GM12878 (cell line): ENCODE measurements around a stretch of chr17.

DNA sequence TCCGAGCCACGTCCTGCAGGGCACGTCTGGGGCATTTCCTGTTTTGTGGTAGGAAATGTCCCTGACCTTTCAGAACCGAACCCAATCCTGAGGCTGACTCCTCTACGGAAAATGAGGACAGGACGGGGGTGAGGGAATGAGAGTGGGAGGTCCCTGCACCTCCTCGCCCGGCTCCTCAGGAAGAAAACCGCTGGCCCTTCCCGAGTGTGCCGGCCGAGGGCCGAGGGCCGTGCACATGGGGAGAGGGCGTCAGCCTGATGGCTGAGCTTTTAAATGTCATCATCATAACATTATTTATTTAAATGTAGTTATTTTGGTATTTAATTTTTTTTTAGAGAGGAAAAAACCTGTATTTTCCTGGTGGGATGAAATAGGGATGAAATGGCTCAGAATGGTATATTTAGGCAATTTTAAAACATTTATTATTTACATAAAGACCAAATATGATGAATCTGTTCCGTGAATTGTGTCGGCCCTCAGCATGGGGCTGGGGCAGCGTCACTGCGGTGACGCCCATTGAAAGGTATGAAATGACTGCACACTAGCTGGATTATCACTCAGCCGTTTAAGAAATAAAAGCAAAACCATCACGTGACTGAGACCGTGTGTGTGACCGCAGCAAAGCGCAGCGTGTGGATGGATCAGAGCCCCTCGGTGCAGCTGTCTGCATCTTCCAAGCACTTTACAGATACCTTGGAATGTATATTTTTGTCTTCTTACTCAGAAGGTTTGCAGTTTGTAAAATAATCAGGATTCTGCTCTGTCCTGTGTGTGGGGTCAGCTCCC lies 45.5 kb downstream of the WDR45B start:
- RAMPAGE, long total RNA, result no peak
- RRBS, 2 experiments, result no CpG with 5 or more reads among the region's 27 CpGs
CAGE:
- cytosol, long polyA minus RNA, result no peak
- cytosol, long polyA plus RNA, result no peak
- long polyA plus RNA, result no peak
- nucleolus, long total RNA, result no peak
- nucleus, long polyA plus RNA, result no peak
- nucleus, long total RNA, result no peak

DNA sequence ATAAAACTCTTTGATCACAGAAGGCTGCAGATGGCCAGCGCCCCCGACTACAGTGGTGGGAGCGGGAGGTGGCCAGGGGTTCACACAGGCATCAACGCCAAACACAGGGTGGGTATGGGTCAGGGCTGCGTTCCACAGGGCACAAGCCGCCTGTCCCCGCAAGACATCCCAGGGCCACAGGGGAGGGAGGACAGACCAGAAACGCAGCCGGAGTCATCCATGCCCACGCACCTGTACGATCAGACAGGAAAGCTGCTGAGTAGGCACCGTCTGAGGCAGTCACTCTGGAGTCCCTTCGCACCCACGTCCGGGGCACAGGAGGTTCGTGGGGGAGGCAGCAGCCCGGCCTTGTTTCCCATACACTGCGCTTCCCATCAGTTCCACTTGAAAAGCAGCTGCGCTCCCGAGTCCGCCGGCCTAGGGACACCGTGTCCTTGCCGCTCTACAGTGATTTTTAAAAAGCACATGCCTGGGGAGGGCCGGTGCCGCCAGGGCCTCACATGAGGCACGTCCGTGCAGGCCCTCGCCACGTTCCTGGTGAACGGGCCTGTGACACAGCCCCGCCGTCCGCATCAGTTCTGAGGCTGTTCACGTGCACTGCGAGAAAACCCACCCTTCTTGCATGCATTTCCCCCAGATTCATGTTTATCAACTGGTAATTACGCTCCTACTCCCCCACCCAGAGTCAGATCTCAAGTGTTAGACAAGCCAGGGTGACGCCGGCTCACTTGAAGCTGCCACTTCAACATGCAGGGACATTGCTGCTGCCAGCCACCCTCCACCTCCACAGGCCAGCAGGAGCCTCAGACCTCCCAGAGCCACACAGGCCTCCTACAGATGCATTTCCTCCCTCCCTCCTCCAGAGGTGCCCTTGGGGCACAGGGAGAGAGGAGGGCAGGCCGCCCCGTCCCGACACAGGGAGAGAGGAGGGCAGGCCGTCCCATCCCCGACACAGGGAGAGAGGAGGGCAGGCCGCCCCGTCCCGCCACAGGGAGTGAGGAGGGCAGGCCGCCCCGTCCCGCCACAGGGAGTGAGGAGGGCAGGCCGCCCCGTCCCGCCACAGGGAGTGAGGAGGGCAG lies 34.7 kb downstream of the WDR45B start:
- RAMPAGE, long total RNA, result no peak
- RRBS, 2 experiments, result 91 to 96% methylated on average over 6 to 16 of the region's 53 CpGs
CAGE:
- cytosol, long polyA minus RNA, result no peak
- cytosol, long polyA plus RNA, result no peak
- long polyA plus RNA, result no peak
- nucleolus, long total RNA, result no peak
- nucleus, long polyA plus RNA, result no peak
- nucleus, long total RNA, result no peak

- RAMPAGE, long total RNA, result no peak
- RRBS, 2 experiments, result no CpG with 5 or more reads among the region's 7 CpGs
CAGE:
- cytosol, long polyA minus RNA, result no peak
- cytosol, long polyA plus RNA, result no peak
- long polyA plus RNA, result no peak
- nucleolus, long total RNA, result no peak
- nucleus, long polyA plus RNA, result no peak
- nucleus, long total RNA, result no peak
These were observed 31.1 kb downstream of the WDR45B start for GRCh38 chr17:82617164-82617470.

DNA sequence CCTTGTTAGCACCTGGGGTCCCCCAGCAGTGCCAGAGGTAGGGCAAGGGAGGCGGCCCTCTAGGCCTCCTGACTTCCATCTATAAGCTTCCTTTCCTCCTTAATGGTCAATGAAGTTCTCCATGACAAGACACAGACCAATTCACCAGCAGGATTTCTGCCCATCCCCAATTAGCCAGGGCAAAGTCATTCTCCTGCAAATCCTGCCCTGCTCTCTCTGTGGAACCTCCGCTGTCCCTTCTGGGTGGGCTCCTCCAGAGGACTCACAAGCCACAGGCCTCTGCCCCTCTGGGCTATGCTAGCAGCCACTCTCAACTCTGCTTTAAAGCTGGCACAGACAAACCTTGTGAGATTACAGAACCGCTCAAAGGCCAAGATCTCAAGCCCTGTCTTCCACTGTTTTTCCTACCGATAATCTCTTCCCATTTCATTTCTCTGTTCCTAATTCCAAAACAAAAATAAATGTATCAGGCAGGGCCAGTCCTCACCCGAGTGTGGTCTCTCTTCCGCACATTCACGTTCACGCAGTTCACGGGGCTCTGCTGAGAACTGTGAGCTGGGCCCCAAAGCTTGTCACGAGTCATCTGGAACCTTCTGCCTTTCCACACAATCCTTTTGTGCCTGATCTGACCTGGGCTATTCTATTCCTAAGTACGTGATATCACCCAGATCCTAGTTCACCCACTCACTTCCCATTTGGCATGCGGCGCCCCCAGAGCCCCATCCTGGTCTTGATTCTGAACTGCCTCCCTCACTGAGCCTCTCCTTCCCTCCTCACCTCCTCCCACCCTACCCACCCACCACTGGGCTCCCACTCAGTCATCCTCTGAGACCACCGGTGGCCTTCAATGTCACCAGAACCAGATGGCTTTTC lies 18.8 kb downstream of the WDR45B start:
- RAMPAGE, long total RNA, result no peak
- RRBS, 2 experiments, result no CpG with 5 or more reads among the region's 14 CpGs
CAGE:
- cytosol, long polyA minus RNA, result start-site peak on the minus strand centred at position 398 of the sequence, 8 bp wide, 13 reads
- cytosol, long polyA plus RNA, result no peak
- long polyA plus RNA, result no peak
- nucleolus, long total RNA, result no peak
- nucleus, long polyA plus RNA, result no peak
- nucleus, long total RNA, result no peak

DNA sequence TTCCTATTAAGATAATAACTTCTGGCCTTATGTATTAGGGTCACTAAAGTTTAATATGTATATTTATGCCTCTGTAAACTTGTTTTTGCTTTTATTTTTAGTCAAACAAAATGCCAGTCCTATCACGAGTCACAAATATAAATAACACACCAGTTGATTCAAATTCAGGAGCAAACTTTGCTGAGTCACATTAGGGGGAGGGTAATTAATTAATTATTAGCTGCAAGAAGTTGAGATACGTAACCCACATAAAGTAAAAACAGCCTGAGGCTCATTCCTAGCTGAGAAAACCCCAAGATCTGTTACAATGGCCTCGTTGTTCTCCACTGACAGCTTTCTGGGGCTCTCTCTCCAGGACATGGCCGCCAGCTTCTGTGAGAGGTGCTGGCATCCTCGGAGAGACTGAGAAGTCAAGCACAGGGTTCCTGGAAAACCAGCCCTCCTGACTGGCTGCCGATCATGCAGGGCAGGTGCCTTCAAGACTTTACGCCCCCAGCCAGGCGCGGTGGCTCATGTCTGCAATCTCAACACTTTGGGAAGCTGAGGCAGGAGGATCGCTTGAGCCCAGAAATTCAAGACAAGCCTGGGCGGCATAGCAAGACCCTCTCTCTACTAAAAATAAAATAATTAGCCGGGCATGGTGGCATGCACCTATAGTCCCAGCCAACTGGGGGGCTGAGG lies 11.1 kb downstream of the RAB40B start:
- RAMPAGE, long total RNA, result no peak
- RRBS, 2 experiments, result no CpG with 5 or more reads among the region's 12 CpGs
CAGE:
- cytosol, long polyA minus RNA, result no peak
- cytosol, long polyA plus RNA, result no peak
- long polyA plus RNA, result no peak
- nucleolus, long total RNA, result no peak
- nucleus, long polyA plus RNA, result no peak
- nucleus, long total RNA, result no peak

- RAMPAGE, long total RNA, result no peak
- RRBS, 2 experiments, result 67% methylated on average over 3 of the region's 11 CpGs; no CpG with 5 or more reads in 1 of the 2 experiments
CAGE:
- cytosol, long polyA minus RNA, result no peak
- cytosol, long polyA plus RNA, result no peak
- long polyA plus RNA, result no peak
- nucleolus, long total RNA, result no peak
- nucleus, long polyA plus RNA, result no peak
- nucleus, long total RNA, result no peak
These were observed 4.4 kb upstream of the RAB40B start for GRCh38 chr17:82702942-82703179.

- RAMPAGE, long total RNA, result no peak
- RRBS, 2 experiments, result 80 to 89% methylated on average over 5 of the region's 33 CpGs
CAGE:
- cytosol, long polyA minus RNA, result no peak
- cytosol, long polyA plus RNA, result no peak
- long polyA plus RNA, result no peak
- nucleolus, long total RNA, result no peak
- nucleus, long polyA plus RNA, result no peak
- nucleus, long total RNA, result no peak
These were observed 35.3 kb downstream of the TBCD start for GRCh38 chr17:82786896-82787908.

DNA sequence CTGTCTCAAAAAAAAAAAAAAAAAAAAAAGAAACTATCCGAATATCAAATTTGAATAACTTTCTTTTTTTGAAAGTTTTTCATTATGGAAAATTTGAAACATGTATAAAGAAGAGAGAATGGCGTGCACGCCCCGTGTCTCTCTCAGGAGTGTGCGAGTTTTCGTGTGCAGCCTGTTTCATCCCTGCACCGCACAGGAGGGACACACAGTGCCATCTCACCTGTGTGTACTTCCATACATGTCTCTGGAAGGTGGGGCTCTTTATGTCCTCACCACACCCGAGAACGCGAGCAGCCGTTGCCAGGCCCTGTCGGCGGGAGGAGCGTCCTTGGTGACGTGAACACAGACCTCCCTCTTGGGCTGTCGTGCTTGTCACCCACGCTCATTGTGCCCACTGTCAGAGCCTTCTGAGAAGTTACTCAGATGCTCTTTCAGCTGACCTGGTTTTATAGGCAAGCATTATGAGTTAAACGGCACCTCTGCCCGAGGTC lies 40.3 kb downstream of the ZNF750 start:
- RAMPAGE, long total RNA, result no peak
- RRBS, 2 experiments, result no CpG with 5 or more reads among the region's 19 CpGs
CAGE:
- cytosol, long polyA minus RNA, result no peak
- cytosol, long polyA plus RNA, result no peak
- long polyA plus RNA, result no peak
- nucleolus, long total RNA, result no peak
- nucleus, long polyA plus RNA, result no peak
- nucleus, long total RNA, result no peak

DNA sequence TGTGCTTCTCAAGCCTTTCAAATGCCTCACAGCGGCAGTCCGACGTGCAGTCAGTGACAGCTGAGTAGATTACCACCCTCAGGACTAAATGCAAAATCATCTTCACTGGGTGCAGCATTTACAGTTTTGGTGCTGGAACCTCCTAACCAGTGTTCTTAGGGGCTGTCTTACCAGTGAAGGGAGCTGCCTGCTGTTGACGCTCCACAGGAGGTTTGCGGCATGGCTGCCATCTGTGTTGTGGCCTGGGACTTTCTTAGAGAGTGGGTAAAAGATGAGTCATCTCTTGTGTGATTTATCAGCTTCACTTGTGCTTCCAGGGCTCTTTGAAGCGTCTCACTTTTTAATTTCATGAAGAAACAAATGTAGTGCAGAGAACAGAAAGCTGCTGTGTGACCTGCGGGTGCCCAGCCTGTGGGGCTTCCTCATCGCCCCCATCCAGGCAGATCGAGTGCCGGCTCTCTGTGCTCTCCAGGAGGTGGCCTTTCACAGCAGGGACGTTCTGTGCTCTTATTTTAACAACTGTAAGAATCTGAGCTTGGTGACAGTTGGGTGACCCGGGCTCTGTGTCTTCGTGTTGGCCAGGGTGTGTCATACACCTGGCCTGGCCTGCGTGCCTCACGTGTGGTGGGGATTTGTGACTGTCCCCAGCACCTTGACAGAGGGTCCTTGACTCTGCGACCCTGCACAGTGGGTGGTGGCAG lies 24.2 kb upstream of the ZNF750 start:
- RAMPAGE, long total RNA, result start-site peak on the plus strand centred at position 391 of the sequence, 148 bp wide, 28 and 35 reads in 2 replicates
- RRBS, 2 experiments, result 4% methylated on average over 2 of the region's 16 CpGs; no CpG with 5 or more reads in 1 of the 2 experiments
CAGE:
- cytosol, long polyA minus RNA, result no peak
- cytosol, long polyA plus RNA, result start-site peak on the plus strand centred at position 379 of the sequence, 193 bp wide, 182 and 205 reads in 2 replicates
- long polyA plus RNA, result start-site peak on the plus strand centred at position 365 of the sequence, 122 bp wide, 198 and 183 reads in 2 replicates
- nucleolus, long total RNA, result start-site peak on the plus strand centred at position 332 of the sequence, 56 bp wide, 97 reads
- nucleus, long polyA plus RNA, result start-site peak on the plus strand centred at position 163 of the sequence, 152 bp wide, 53 and 23 reads in 2 replicates; start-site peak on the plus strand centred at position 399 of the sequence, 102 bp wide, 154 and 128 reads in 2 replicates
- nucleus, long total RNA, result no peak

DNA sequence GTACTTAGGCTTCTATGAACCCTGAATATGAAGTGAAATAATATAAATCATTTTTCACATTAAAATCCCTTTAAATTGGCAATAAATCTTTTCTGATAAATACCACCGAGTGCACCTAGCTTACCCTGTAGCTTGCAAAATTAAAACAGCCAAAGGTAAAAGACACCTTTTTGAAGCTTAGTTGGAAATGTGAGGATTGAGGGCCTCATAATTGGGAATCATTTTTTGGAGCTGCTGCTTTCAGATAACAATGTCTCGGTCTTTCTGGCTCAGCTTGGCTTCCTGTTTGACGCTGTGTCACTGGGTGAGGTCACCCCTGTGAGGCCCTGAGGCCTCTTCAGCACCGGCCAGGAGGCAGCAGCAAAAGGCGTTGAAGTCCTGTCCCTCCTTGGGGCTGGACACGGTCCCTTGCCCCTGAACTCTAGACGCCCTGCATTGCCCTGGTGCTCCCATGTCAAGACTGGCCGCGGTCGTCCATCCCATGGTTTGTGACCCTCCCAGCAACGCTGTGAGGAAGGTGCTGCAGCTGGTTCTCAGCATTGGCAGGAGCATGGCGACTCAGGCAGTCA lies 46.0 kb upstream of the ZNF750 start:
- RAMPAGE, long total RNA, result no peak
- RRBS, 2 experiments, result no CpG with 5 or more reads among the region's 12 CpGs
CAGE:
- cytosol, long polyA minus RNA, result no peak
- cytosol, long polyA plus RNA, result no peak
- long polyA plus RNA, result no peak
- nucleolus, long total RNA, result no peak
- nucleus, long polyA plus RNA, result no peak
- nucleus, long total RNA, result no peak

GRCh38 chr17:83090996-83092349 lies 12.1 kb downstream of the METRNL start:
- RAMPAGE, long total RNA, result no peak
- RRBS, 2 experiments, result 70 to 72% methylated on average over 15 to 16 of the region's 58 CpGs
CAGE:
- cytosol, long polyA minus RNA, result no peak
- cytosol, long polyA plus RNA, result no peak
- long polyA plus RNA, result no peak
- nucleolus, long total RNA, result no peak
- nucleus, long polyA plus RNA, result no peak
- nucleus, long total RNA, result no peak

DNA sequence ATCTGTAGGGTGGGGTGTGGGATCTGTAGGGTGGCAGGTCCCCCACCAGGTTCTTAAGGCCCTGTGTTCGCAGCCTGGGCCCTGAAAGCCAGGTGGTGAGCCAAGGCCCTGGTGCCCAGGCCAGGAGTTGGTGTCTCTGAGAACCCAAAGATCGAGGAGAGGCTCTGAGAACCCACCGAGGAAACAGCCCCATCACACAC lies 48.3 kb downstream of the METRNL start:
- RAMPAGE, long total RNA, result no peak
- RRBS, 2 experiments, result no CpG with 5 or more reads among the region's 3 CpGs
CAGE:
- cytosol, long polyA minus RNA, result no peak
- cytosol, long polyA plus RNA, result no peak
- long polyA plus RNA, result no peak
- nucleolus, long total RNA, result no peak
- nucleus, long polyA plus RNA, result no peak
- nucleus, long total RNA, result no peak

DNA sequence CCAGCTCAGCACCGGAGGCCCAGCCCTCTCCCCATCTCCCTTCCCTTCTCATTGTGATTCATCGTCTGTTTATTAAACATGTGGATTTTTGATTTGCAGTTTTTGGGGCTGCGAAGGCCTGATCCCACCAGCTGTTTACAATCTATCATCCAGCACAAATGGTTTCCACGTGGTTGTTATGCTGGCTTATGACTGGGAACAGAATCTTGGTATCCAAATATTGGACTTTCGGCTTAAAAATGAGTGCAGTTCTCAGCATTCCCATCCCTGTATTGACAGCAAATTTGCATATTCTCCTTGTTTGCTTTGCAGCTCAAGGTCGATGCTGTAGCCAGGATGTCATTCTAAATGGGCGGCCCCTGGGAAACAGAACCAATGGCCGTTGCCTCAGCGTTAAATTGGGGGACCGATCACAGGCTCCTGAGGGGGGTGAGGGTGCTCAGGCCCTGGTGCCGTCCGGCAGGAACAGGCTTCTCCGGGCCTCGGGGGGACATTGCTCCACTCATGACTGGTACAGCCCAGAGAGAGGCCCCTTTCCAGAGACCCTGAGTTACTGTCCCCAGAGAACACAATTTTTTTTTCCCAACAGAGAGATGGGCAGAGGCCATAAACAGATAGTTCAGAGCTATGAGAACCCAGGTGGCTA lies 82.5 kb downstream of the METRNL start:
- RAMPAGE, long total RNA, result no peak
- RRBS, 2 experiments, result 38% methylated on average over 1 of the region's 14 CpGs; no CpG with 5 or more reads in 1 of the 2 experiments
CAGE:
- cytosol, long polyA minus RNA, result no peak
- cytosol, long polyA plus RNA, result no peak
- long polyA plus RNA, result no peak
- nucleolus, long total RNA, result no peak
- nucleus, long polyA plus RNA, result no peak
- nucleus, long total RNA, result no peak